ENCODE results near the genes NPL and SHCBP1L.

DNA sequence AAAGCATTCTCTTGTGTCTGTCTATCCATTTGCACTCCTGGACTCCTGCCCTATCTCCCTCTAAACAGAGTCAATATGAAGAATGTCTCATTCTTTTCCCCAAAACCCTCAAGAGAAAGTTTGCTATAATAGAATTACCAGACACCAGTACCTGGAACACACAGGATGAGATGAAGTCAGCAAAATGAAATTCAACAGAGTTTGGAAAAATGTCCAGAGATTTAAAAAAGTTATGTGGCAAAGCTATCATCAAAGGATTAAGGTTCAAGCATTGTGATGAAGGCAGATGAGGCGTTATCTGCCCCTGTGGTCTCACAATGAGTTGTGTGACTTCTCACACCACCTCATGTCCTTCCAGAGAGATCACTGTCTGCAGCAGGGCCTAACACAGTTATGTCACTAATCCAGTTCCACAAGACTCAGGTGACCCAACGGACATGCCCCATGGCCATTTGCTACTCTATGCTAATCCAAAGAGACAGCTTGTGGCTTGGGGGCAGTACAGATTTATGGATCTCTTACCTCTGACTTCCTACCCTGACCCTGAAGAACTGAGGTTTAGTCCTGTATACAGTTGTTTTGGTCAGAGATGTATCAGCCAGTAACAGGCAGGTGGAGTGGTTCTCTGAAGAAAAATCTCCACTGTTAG is 147.3 kb downstream of the GLUL start:
- RAMPAGE, long total RNA, result no peak
- RRBS, result no CpG with 5 or more reads among the region's 2 CpGs

DNA sequence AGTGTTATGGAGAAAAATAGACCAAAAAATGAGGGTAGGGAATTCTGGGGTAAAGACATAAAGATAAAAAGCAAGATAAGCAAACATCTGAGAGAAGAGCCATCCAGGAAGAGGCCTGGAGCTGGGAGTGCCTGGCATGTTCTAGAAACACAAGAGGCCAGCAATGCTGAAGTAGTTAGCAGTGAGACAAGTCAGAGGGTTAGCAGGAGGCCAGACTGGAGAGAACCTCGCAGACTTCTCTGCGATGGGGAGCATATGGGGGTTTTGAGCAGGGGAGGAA is 113.2 kb downstream of the GLUL start:
- RAMPAGE, long total RNA, result no peak
- RRBS, result no CpG with 5 or more reads among the region's 2 CpGs

GRCh38 chr1:182398157-182398534 is 2.3 kb downstream of the TEDDM1 start:
- RAMPAGE, long total RNA, result no peak

GRCh38 chr1:182460504-182460995 is 10.6 kb downstream of the RGSL1 start:
- RAMPAGE, long total RNA, result no peak
- RRBS, result no CpG with 5 or more reads among the region's 1 CpG

DNA sequence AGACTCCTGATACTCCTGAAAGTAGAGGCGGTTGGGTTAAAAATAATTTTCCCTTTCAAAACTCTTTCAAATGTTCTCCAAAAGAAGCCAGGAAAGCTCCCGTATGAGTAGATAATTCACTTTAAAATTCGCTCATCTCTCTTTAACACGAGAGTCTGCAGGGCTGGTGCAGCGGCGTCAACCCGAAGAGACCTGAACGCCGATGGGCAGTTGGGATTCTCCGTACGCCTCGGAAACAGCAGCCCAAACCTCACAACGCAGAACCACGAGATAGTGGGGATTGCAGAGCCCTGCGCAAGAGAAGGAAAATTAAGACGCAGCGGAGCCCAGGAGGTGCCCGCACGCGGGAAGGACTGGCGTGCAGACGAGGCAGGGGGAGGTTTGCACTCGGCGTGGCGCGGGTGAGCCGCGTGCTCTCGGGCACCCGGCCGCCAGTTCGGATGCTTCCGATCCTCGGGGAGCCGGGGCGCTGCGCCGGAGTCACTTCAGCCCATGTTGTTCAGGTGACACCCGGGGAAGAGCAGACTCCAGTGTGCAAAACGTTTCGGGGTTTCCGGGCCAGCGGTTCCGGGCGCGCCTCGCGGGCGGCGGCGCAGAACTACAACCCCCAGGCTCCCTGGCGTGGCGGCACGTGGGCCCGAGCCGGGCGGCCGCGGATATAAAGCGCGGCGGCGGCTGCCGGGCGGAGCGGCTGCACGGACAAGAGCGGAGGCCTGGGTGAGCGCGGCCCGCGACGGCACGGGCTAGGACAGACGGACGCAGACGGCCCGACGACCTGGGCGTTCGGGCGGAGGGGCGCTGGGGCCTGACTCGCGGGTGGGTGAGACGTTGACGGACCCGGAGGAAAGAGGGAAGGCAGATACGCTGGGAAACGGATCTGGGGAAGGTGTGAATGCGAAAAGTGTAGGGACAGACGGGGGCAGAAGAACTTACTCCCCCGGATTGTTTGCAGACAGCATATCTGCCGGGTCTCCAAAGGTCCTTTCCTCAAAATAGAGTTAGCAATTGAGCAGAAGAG is at the start of gene NPL:
Gene NPL (plus strand): TSS at position 685 of the 1,018 bp plus-strand sequence.
- RAMPAGE, long total RNA, result no peak
- RRBS, result 1% methylated on average over 33 of the region's 94 CpGs

- RAMPAGE, long total RNA, result no peak
- RRBS, result no CpG with 5 or more reads among the region's 7 CpGs
Measured at GRCh38 chr1:182795476-182796012, 6.0 kb downstream of the NPL start.

DNA sequence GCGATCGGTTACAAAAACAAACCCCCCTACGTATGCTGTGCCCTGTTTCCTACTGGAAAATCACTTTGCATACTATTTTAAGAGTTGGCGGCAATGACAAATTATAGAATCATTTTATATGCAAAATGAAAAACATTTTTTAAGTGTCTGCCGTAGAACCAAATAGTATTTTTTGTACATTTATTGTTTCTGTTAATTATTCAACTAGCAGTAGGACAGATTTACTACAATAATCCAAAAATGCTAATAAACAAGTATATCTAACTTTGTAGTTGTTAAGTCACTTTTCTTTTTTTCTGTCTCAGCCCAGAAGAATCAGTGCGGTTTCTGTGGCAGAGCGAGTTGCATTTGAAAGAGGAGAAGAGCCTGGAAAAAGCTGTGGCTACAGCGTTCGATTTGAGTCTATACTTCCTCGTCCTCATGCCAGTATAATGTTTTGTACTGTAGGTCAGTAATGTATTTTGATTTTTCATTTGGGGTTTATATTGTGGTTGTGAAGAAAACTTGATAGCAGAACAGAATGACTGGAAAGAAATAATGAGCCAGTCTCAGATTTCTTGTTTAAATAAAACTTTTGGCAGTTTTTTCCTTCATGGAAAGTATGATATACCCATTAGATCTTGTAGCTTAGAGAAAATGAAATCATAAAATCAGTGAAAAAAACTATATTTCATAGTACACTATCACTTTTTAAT is 27.1 kb downstream of the DHX9 start:
- RAMPAGE, long total RNA, result no peak
- RRBS, result no CpG with 5 or more reads among the region's 10 CpGs

- RAMPAGE, long total RNA, result no peak
- RRBS, result no CpG with 5 or more reads among the region's 32 CpGs
Measured at GRCh38 chr1:182953051-182953340, at the start of gene SHCBP1L. Gene SHCBP1L, minus strand, starts transcription at chr1:182953166.

DNA sequence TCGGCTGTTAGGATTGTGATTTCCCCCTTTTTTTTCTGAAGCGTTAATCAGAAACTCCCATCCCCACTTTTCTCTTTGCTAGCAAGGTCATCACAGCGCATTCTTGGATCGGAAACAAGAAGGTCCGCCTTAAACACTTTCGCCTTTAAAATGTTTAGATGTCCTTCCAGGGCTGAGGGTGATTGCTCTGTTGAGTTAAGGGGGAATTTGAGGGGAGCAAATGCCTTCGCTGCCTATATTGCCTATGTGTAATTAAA is 1.1 kb downstream of the LAMC1 start:
- RAMPAGE, long total RNA, result no peak
- RRBS, result no CpG with 5 or more reads among the region's 7 CpGs

GRCh38 chr1:183096876-183097392 is 73.7 kb downstream of the LAMC1 start:
- RAMPAGE, long total RNA, result no peak
- RRBS, result no CpG with 5 or more reads among the region's 3 CpGs

DNA sequence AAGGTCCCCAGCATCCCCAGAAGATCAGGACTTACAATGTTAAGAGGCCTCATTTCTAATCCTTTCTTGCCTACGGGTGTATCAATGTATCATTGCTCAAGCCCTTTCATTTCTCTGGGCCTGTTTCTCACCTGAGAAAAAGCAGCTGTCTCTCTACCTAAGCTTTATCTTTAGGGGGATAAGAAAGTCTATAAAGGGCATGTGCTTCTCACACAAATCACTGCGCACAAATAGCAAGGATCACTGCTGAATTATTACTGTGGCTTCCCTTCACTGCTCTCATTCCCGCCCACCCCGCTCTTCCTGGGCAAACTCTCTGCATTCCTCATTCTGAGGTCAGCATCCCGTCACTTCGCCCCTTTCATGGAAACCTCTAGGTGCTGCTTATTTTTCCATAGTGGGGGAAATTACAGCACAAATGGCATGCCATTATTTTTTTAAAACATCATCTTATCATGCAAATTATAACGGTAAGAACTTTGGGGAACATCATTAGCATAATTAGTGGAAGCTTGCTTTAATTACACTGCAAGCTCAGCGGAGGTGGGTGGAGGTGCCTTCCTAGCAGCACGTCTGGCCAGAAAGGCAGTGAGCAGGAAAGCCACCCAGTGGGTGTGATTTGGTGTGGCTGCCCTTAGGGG is 105.7 kb downstream of the LAMC2 start:
- RAMPAGE, long total RNA, result no peak
- RRBS, result no CpG with 5 or more reads among the region's 9 CpGs

DNA sequence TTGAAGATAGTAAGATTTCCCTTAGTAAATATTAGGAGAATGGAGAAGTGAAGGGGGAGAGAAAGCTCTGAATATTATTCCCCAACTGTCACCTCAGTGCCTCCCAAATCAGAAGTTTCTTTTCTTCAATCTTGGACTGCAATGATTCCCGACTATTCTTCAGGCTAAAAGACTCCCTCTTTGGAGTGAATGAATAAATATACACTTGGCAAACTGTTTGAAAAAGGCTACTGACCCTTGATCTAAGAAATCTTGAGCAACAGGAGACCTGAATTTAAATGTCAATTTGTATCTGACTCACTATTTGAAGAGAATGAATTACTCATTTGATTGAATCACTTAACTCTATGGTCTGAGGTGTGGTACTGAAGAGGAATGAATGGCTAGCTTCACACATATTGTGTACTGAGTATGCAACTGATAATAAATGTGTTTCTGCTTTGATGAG is 4.7 kb upstream of the SMG7 start:
- RAMPAGE, long total RNA, result no peak
- RRBS, result no CpG with 5 or more reads among the region's 1 CpG

GRCh38 chr1:183576559-183577011 is 13.7 kb downstream of the NCF2 start:
- RAMPAGE, long total RNA, result no peak
- RRBS, result no CpG with 5 or more reads among the region's 7 CpGs

GRCh38 chr1:183593343-183593936 is 3.2 kb upstream of the NCF2 start:
- RAMPAGE, long total RNA, result no peak
- RRBS, result no CpG with 5 or more reads among the region's 6 CpGs

- RAMPAGE, long total RNA, result no peak
- RRBS, result no CpG with 5 or more reads among the region's 7 CpGs
Measured at GRCh38 chr1:183807282-183808252, 2.6 kb downstream of the RGL1 start.

- RAMPAGE, long total RNA, result no peak
- RRBS, result no CpG with 5 or more reads among the region's 8 CpGs
Measured at GRCh38 chr1:183873244-183874151, 68.6 kb downstream of the RGL1 start.

DNA sequence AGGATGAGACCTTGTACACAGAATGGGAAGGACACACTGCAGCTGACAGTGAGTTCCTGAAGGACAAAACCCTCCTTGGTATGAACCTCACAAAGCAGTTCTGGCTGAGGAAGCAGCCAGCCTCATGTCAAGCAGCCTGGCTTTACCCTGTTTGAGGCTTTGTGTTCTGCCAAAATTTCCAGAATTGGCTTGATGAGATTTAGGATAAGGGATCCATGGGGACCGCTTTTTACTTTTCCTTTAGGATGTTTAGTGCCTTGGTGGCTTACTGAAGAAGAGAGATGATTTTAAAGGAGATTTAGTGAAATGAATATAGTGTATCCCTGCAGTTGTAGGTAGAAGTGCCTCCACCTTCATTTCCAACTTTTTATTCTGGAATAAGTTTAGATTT is 93.8 kb downstream of the RGL1 start:
- RAMPAGE, long total RNA, result no peak
- RRBS, result no CpG with 5 or more reads among the region's 1 CpG

DNA sequence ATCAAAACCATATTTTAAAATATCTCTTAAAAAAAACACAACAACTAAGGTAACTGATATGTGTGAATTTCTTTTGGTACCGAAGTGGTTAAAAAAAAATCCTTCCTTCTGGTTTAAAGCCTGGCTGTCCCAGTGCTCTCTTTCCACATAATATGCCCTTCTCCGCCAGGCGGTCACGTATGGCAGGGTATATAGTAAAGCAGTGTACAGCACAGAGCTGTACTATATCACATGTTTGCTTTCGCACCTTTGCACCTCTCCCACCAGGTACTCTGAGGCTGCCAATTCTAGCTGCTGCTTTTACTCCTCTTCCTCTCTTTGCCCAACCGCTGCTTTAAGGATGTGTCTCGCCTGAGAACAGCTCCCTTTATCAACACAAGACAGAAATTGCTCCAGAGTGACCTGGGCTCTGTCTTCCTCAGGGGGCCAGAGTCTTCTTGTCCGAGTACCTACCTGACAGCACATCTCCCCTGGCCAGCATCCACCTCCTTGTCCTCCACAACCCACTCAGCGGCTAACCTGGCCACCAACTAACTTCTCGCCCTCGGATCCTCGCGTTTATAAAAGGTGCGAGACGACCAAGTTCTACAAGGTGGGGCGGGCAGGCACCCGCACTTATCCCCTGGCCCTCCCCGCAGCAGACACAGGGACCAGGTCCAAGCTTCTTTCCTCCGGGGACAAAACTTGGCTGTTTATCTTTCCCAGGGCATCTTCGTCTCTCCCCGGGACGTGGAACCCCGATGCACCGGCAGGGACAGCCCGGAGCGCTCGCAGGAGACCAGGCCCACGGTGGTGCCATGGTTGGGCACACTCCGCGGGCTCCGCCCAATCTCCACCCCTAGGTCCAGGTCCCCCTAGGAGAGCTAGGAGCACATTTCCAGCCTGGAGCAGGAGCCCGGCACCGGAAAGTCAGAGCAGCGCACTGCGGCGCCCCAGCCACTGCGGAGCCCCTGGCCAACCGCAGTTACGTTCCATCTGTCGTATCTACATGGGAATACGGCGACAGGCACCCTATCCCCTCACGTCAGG is 1.5 kb downstream of the COLGALT2 start:
- RAMPAGE, long total RNA, result no peak
- RRBS, result 13% methylated on average over 2 of the region's 43 CpGs

DNA sequence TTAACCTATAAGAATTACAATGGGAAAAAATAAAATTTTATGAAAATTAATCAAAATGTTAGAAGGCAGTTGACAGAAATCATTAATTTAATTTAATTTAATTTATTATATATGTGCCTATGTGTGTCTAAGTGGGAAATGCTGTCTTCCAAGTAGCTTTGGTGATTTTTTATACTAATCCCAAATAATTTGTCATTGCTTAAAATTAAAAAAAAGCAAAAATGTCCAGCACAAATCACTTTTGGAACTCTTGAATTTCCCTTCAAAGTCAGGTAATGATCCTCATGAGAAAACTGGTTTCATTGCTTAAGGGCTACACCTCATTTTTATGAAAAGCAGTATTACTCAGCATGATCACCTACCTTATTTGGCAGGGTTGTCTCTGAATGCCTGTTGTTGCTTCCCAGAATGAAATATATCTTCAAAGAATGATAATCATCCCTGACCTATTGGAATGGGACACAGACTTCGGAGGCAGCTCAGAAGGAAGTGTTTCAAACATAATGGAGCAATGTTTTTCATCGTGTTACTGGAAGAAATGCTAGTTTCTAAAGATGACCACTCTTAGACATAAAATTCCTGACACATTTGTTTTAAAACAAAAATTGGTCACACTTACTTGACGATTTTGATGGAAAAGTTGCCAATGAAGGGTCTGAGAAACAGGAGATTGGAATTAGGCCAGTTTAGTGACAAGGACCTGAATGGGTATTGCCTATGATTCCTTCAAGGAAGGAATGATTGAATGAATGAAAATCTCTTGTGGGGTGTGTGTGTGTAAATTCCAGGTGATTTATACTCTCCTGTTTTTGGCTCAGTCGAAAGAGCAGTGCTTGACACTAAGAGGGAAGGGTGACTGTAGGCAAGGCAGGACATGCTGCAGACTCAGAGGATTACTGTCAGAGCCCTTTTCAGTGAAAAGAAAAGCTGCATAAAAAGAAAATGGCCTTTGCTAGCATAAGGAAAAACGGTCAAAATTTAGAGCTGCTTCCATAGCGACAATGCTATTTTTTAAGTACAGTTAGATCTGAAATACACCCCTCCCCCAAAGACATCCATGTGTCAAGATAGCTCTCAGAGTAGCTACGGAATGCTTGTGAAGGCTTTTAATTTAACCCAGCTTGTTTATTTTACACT is 29.9 kb downstream of the C1orf21 start:
- RAMPAGE, long total RNA, result no peak
- RRBS, result no CpG with 5 or more reads among the region's 7 CpGs

DNA sequence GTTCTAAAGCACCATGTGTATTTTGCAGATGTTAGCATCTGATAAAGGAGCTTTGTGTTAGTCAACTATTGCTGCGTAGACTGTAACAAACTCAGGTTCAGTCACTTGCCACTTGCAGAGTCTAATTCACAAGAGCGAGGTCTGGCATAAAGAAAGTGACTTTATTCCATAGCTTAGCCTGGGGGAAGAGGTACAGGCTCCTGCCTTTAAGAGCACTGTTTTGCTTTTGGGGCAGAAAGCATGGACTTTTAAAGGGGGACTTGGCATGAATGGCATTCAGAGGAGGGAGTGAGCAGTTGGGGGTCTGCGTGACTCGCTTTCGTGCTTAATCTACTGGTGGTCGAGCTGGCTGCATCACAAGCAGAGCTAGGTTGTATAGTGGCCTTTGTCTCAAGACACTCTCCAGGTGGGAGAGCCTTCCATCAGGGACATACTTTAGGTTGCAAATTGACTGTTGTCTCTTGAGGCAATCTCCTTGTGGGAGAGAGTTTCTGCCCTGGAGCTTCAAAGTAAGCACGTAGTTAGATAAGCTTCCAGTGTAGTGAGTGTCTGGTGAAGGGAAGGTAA is 93.8 kb downstream of the C1orf21 start:
- RAMPAGE, long total RNA, result no peak
- RRBS, result no CpG with 5 or more reads among the region's 7 CpGs

All from epithelial cell of alveolus of lung (primary cell).